RPMI7951 (cell line): ENCODE data around the genes RAB3A and GDF15.

GRCh38 chr19:18046014-18046634 lies 38.2 kb downstream of the ARRDC2 start:
- RAMPAGE, long total RNA = no peak

DNA sequence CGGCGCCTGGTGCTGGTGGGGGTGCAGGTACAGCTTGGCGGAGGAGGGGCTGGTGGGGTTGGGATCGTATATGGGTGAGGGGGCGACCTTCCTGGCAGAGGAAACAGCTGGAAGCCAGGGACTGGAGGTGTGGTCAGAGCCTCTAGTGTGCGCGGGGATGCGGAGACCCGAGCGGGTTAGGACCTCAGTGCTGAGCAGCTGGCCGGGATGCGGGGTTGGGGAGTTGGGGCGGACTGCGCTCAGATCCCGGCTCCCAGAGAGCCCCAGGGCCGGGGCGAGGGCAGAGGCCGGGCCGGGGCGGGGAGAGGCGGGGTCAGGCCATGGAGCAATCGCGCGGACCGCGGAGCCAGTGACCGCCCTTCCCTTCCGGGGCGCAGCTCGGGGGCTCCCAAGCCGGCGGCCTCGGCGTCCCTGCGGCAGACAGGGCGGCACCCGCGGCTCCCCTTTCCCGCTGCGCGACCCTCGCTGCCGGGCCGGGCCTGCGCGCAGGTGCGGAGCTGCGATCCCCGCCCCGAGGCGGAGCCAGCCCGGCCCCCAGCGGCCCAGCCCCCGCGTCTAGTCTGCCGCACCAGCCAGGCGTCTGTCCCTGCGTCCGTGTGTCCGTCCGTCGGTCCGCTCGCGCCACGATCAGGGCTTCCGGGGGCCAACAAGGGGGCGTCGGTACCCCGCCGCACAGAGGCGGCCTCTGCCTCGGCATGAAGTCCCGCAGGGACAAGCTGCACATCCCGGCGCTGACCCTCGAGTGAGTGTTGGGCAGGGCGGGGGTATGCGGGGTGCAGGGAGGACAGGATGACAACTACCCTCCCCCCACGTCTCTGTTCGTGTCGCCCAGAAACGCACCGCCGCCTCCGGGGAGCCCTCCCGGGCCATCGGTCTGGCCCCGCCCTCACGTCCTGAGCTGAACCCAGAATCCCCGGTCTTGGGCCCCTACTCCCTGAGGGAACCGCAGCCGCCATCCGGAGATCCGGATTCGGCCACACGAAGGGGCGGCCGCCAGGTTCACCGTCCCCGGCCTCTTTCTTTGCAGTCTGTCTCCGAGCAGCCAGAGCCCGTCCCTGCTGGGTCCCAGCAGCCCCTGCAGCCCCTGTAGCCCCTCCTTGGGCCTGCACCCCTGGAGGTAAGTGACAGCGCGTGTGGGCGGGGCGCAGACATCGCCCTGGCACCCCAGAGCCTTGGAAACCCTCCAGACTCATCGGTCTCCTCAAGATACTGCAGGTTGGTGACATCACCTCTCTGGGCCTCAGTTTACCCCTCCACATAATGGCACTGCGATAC lies 12.5 kb downstream of the MAST3 start:
- RAMPAGE, long total RNA = no peak

DNA sequence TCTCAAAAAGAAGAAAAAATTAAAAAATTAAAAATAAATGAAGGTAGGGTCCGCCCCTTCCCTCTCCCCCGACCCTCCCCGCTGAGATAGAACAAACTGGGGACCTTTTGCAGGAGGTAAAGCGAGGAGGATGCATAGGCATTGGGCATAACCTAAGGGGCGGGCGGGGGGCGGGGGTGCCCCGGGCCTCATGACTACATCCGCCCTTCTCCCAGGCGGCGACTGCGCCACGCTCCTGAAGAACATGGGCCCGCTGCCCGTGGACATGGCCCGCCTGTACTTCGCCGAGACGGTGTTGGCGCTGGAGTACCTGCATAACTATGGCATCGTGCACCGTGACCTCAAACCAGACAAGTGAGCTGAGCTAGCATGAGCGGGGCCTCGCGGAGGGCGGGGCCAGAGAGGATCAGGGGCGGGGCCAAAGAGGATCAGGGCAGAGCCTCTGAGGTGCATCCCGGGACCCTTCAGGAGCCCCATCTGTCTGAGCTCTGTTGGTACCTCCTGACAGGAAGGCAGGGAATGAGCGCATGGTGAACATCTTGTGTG lies 21.2 kb upstream of the PIK3R2 start:
- RAMPAGE, long total RNA = no peak

DNA sequence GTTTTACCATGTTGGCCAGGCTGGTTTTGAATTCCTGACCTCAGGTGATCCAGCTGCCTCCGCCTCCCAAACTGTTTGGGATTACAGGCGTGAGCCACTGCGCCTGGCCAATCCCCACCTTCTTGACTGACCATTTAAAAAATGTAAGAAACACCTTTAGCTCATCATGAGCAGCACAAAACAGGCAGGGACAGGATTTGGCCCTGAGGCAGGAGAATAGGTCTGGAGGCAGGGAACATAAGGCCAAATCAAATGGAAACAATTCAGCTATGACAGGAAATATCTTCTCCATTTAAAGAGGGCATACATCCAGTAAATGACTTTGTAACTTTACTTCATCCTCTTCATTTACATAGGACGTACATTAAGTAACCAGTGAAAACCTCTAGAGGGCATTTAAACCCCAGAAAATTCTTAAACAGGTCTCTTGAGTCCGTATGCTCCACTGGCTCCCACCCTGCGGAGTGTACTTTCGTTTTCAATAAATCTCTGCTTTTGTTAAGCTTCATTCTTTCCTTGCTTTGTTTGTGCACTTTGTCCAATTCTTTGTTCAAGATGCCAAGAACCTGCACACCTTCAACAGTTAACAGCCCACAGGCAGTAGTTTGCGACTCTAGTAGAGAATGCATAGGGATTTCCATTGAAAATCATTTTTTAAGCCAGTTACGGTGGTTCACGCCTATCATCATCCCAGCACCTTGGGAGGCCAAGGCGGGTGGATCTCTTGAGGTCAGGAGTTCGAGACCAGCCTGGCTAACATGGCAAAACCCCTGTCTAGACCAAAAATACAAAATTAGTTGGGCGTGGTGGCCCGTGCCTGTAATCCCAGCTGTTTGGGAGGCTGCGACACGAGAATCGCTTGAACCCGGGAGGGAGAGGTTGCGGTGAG lies 1.1 kb upstream of the MPV17L2 start:
- RAMPAGE, long total RNA = no peak

- RAMPAGE, long total RNA = no peak
Observed at GRCh38 chr19:18203016-18203368, 850 bp downstream of the RAB3A start.

GRCh38 chr19:18203586-18204543 lies at the start of gene RAB3A:
RAB3A (minus strand) TSS chr19:18204042.
- RAMPAGE, long total RNA = no peak

DNA sequence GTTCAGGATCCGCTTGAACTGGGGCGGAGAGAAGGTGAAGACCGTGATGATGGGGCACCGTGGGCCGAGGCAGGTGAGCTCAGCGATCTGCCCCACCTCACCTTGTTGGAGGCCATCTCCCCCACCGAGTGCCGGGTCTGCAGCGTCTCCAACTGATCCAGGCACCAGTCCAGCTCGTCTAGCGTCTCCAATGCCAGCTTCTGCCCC lies 6.0 kb downstream of the PDE4C start:
- RAMPAGE, long total RNA = no peak

- RAMPAGE, long total RNA = no peak
Observed at GRCh38 chr19:18247947-18248524, 21.8 kb upstream of the PDE4C start.

- RAMPAGE, long total RNA = no peak
Observed at GRCh38 chr19:18373554-18374210, 12.3 kb upstream of the GDF15 start.

DNA sequence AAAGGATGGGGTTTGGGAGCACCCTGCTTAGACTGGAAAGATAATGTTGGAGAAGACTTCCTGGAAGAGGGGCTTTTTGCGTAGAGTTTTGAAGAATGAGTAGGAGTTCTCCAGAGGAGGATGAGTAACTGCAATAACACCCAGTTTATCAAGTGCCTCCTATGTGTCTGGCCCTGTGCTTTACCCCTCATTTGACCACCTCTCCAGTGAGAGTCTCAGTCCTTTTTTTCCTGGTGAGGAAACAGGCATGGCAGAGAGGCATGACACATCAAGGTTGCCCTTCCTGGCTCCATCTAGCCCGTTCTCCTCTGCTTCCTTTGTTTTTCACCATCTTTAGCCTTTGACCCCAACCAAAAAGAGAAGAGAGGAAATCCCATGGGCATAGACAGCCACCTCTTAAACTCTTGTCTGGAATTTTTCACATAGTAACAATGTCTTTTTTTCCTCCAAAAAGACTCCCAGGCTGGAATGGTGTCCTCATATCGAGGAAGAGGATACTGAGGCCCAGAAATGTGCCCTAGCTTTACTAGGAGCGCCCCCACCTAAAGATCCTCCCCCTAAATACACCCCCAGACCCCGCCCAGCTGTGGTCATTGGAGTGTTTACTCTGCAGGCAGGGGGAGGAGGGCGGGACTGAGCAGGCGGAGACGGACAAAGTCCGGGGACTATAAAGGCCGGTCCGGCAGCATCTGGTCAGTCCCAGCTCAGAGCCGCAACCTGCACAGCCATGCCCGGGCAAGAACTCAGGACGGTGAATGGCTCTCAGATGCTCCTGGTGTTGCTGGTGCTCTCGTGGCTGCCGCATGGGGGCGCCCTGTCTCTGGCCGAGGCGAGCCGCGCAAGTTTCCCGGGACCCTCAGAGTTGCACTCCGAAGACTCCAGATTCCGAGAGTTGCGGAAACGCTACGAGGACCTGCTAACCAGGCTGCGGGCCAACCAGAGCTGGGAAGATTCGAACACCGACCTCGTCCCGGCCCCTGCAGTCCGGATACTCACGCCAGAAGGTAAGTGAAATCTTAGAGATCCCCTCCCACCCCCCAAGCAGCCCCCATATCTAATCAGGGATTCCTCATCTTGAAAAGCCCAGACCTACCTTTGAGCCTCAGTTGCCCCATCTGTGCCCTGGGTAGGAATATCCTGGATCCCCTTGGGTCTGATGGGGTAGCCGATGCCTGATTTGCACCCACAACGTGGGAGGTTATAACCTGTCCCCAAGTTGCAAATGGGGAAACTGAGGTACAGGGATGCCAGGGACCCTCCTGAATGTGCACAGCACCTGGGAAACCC lies at the start of gene GDF15:
Gene GDF15, plus strand, starts transcription at position 696 of the 1,287 bp plus-strand sequence.
- RAMPAGE, long total RNA = no peak

DNA sequence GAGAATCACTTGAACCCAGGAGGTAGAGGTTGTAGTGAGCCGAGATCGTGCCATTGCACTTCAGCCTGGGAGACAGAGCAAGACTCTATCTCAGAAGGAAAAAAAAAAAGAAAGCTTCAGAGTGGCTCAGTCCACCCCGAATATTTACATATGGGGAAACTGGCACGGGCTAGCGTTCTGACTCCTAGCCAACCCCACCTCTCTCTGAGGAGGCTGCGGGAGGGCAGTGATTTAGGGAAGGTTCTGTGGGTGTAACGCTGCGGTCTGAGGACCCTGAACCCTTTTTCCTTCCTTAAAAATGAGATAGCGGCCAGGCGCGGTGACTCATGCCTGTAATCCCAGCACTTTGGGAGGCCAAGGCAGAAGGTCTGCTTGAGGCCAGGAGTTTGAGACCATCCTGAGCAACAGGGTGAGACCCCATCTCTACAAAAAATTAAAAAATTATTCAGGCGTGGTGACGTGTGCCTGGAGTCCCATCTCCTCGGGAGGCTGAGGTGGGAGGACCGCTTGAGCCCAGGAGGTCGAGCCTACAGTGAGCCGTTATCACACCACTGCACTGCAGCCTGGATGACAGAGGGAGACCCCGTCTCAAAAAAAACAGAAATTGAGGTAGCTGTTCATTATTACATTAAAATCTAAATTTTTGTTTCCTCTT lies 4.9 kb downstream of the LRRC25 start:
- RAMPAGE, long total RNA = no peak

- RAMPAGE, long total RNA = no peak
Observed at GRCh38 chr19:18407922-18408475, 10.6 kb upstream of the LRRC25 start.

GRCh38 chr19:18432552-18433067 lies 5.3 kb downstream of the ISYNA1 start:
- RAMPAGE, long total RNA = no peak

- RAMPAGE, long total RNA = no peak
Observed at GRCh38 chr19:18437781-18438017, 234 bp downstream of the ISYNA1 start.

GRCh38 chr19:18438380-18439323 lies 719 bp upstream of the ISYNA1 start:
- RAMPAGE, long total RNA = no peak

GRCh38 chr19:18472639-18473148 lies 34.8 kb upstream of the ISYNA1 start:
- RAMPAGE, long total RNA = no peak

GRCh38 chr19:18508434-18509031 lies 13.3 kb downstream of the ELL start:
- RAMPAGE, long total RNA = no peak

- RAMPAGE, long total RNA = no peak
Observed at GRCh38 chr19:18572394-18572625, 653 bp downstream of the UBA52 start.

- RAMPAGE, long total RNA = no peak
Observed at GRCh38 chr19:18607554-18607911, 934 bp upstream of the CRLF1 start.

GRCh38 chr19:18629446-18630176 lies 7.2 kb upstream of the KLHL26 start:
- RAMPAGE, long total RNA = no peak